Measurements from ENCODE around the genes SRPX2, SYTL4, BTK, TMSB15A and TCEAL8.

- PRO-cap, 2 experiments = no peak in any of the 2 experiments
These were observed 133.9 kb upstream of the CPXCR1 start for GRCh38 chrX:88612922-88613690.

DNA sequence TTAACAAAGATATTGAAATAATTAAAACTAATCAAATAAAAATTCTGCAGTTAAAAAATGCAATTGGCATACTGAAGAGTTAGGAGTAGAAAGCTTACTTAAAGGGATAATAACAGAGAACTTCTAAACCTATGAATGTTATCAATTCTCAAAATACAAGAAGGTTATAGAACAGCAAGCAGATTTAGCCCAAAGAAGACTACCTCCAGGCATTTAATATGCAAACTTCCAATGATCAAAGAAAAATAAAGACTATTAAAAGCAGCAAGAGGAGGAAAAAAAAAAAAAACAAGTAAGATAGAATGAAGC lies 506.0 kb downstream of the NAP1L3 start:
- PRO-cap, 2 experiments = no peak in any of the 2 experiments

GRCh38 chrX:93627215-93627414 lies 46.3 kb downstream of the NAP1L3 start:
- PRO-cap, 2 experiments = no peak in any of the 2 experiments

- PRO-cap, 2 experiments = no peak in any of the 2 experiments
These were observed 274.4 kb downstream of the RPA4 start for GRCh38 chrX:97157988-97158573.

DNA sequence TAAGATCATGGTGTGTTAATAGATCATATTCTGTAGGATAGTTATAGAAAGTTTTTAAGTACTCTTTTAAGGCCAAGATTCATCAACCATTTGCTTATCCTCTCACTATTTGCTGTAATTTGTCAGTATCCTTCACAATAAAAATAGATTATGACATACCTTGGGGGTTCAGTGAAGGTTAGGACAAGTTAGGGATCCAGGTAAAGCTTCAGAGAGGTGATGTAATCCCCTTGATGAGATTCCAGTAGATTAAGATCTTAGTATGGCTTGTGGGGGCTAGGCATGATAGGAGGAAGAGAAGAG lies 298.1 kb downstream of the RPA4 start:
- PRO-cap, 2 experiments = no peak in any of the 2 experiments

DNA sequence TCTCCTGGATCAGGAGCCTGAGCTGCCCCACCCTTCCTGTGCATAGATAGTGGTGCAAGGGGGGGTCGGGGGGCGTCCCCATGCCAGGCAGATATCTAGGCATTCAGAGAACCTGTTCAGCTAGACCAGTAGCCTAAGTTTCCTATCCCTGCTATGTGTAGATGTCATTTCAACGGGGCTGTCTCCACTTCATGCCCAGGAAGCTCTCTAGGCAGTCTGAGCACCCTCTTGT lies 941.0 kb downstream of the PCDH19 start:
- PRO-cap, 2 experiments = no peak in any of the 2 experiments

- PRO-cap, 2 experiments = no peak in any of the 2 experiments
These were observed 8.4 kb downstream of the TNMD start for GRCh38 chrX:100593115-100593504.

GRCh38 chrX:100643831-100644899 lies at the start of gene SRPX2:
Gene SRPX2 (plus strand): TSS chrX:100644199.
- PRO-cap, 2 experiments = peak in 1 of 2 experiments; most common plus-strand start chrX:100644199 (in 1); most common minus-strand start chrX:100644046 (in 1)

DNA sequence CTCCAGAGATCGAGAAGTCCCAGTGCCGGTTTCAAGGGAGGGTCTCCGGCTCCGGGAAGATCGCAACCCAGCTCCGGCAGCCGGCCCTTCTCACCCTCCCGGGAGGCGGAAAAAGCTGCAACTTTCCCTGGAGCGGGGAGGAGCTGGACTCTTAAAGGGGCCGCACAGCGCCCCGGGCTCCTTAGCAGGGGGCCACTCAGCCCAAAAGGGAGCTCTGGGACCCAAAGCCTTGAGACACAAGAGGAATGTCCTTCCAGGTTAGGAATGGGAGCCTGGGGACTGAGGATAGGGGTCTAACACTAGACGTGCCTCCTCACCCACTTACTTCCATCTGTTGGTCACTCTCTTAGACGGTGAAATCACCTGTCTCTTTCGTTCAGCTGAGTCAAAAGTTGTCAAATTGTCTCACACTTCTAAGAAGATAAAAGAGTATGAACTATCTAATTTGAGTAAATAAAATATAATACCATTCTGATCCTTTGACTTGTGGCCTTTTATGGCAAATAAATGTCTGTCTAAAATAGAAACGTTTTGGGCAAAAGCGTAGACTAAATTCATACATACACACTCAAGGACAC lies at the start of gene SYTL4:
SYTL4 (minus strand) TSS at position 98 of the 578 bp plus-strand sequence.
- PRO-cap, 2 experiments = peak in 1 of 2 experiments; most common minus-strand start position 97 of the sequence (in 1)

DNA sequence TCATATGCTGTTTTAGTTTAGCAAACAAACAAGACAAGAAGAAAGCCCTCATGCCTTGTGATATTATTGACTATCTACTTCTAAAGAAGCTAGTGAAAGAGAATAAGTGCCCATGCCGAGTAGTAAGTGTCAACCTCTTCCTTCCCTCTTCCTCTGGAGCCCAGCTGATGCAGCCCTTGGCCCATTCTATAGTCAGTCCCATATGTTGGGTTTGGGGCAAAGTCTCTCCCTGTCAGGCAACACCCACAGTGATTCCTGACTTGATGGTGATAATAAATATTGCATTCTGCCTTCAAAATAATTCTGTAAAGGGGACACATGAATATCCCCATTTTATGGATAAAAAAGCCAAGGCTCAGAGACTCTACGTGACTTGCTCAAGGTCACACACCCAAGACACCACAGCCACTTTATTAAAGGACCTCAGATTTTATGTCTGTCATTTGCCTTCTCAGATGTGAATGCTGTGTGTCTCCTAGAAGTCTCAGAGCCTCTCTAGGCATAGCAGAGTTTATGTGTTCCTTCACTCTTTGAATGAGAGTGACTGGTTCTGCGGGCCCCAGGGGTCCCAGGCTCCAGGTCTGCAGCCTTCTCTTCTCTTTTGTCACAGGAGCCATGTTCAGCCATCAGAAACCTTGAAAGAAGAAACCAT lies 17.4 kb downstream of the ARL13A start:
- PRO-cap, 2 experiments = no peak in any of the 2 experiments

- PRO-cap, 2 experiments = no peak in any of the 2 experiments
These were observed 4.6 kb upstream of the CENPI start for GRCh38 chrX:101093380-101093809.

- PRO-cap, 2 experiments = no peak in any of the 2 experiments
These were observed at the start of gene BTK for GRCh38 chrX:101385894-101386529. Gene BTK (minus strand): TSS chrX:101386191.

GRCh38 chrX:101410449-101411022 lies 2.5 kb downstream of the HNRNPH2 start:
- PRO-cap, 2 experiments = no peak in any of the 2 experiments

DNA sequence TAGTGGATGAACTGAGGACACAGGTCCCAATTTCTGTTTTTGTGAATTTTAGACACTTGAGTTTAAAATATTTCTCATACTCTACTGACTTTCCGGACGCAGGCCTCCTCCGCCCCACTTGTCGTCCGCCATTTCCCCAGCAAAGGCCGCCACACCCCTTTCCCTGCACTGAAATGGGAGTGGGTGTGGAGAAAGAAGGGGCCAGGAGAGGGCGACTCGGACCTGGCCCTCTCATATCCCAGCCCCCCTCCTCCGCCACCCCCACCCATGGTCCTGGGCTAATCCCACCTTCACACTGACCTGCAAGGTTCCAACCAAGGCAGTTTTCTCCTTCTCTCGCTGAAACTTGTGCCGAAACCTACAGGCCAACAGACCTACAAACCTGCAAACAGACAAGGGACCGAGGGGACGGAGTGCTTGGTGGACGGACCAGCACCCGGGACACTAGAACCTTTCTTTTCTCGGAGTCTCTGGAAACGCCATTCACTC lies 553 bp downstream of the ARMCX6 start:
- PRO-cap, 2 experiments = no peak in any of the 2 experiments

DNA sequence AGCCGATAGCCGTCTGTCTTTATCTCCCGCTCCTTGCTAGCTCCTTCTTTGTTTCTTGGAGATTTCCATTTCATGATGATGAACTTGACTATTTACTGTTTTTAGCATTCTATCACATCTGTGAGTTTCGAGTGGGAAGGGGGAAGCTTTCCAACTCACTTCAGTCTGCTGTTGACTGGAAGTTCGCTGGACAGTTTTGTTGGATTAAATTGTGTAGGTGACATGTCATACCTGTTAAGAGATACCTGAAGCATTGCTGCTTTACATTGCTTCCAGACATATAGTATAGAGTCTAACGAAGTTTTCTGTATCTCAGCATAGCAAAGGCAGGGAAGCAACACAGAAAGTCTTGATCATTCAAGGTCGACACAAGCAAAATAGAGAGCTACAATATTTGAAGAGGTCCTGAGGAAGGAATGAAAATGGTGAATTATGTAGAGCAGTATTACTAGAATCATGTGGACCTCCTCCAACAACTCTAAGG lies 15.3 kb downstream of the ARMCX3 start:
- PRO-cap, 2 experiments = no peak in any of the 2 experiments

- PRO-cap, 2 experiments = peak in 1 of 2 experiments; most common plus-strand start chrX:102142532 (in 1); most common minus-strand start chrX:102142479 (in 1)
These were observed 13.6 kb downstream of the BEX5 start for GRCh38 chrX:102142161-102142665.

DNA sequence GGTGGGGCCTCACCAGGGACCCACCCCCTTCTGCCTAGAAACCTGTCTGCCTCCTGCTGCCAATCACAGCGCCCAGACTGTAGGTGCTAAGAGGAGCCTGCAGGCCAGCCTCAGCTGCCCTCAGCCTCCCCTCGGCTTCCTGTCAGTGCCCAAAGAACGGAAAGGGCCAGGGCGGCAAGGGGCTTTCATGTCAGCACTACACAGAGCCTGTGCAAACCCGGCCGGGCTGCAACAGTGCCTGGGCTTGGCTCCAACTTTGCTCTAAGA lies 92.5 kb downstream of the NXF2 start:
- PRO-cap, 2 experiments = no peak in any of the 2 experiments

DNA sequence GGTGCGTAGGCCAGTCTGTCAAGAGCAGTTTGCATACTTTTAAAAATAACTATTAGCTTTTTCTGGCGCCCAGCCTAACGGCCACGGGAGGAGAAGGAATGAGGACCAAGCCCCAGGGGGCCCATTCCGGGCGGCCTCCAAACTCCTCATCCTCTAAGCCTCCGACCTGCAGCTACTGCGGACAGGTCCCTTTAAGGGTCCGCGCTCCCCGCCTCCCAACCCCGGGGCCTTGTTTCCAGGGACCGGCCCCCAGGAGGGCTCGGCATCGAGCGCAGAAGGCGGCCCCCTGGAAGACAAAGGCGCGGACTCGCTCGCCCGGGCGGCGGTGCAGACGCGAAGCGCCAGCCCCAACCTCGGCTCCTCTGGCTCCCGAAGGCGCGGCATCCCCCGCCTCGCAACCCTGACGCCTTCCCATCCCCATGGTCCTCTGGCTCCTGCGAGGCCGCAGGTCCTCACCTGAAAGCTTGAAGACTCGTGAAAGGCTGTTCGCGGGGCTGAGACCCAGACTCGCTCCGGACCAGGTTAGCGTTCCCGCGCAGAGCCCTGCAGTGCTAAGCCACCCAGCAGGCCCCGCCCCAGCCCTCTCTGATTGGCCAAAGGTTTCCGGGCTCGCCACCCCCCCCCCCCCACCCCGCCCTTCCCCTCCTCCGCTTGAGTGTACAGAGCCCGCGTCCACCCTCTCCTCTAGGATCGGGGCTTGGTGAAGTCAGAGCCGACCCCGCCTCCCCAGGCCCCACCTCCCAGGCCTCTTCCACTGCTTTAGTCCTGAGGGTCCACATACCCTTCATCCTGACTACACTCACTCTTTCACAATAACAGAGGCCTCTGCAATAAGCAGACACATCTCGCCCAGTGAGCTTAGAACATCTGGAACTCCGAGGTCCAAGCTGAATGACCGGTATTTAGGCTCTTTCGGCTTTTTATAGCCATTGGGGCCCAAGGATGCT lies at the start of gene TMSB15A:
TMSB15A (minus strand) TSS at position 530 of the 947 bp plus-strand sequence.
- PRO-cap, 2 experiments = no peak in any of the 2 experiments

DNA sequence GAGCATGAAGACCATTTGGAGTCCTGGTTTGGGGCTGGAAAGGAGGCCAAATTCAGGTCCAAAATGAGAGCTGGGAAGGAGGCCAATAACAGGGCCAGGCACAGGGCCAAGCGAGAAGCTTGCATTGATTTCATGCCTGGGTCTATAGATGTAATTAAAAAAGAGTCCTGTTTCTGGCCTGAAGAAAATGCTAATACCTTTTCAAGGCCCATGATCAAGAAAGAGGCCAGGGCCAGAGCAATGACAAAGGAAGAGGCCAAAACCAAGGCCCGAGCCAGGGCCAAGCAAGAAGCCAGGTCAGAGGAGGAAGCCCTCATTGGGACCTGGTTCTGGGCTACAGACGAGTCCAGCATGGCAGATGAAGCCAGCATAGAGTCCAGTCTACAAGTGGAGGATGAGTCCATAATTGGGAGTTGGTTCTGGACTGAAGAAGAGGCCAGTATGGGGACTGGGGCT lies 3.6 kb downstream of the GPRASP1 start:
- PRO-cap, 2 experiments = no peak in any of the 2 experiments

DNA sequence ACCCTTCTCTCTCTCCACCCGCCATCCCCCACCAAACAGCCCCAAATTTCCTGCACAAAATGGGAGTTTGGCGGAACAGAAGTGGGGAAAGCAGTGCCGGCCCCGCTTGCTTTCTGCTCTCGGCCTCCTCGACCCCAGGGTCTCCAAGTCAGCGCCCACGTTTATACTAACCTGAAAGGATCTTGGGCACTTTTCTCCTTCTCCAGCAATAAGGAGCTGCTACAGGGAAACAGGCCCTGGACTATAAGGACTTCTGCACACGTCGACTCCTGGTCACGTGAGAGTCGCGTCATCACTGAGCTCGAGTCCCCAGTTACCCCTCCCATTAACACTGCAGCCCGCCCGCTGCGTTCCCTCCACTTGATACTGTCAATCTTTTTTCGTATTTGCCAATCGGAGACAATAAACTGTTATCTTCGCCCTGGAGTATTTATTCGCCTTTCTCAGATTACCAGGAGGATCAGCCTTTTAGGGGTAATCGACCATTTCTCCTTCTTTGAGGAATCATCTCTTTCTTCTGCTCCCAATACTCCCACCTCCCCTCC lies at the start of gene TCEAL8:
TCEAL8 (minus strand) TSS at position 249 of the 545 bp plus-strand sequence.
- PRO-cap, 2 experiments = peak in 1 of 2 experiments; most common plus-strand start position 312 of the sequence (in 1); most common minus-strand start position 271 of the sequence (in 1)